ENCODE measurements around a stretch of chr17.

DNA sequence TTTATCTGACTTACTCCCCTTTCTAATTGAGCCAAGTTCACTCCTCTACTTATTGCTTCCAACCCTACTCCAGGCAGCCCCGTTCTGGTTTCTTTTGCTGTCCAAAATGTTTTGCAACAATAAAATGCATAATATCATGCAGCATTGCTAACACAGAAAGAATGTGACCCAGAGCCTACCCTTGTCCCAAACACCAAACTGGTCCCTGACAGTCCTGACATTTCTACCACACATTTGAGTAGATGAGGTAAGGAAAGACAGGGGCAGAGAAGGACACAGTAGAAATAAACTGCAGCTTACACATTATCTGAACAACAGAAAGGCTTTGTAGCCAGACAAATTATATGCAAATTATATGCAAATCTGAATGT, 31.6 kb downstream of the SOX9 start:
- PRO-cap, 2 experiments, result no peak in any of the 2 experiments

GRCh38 chr17:72182365-72183097, 61.7 kb downstream of the SOX9 start:
- PRO-cap, 2 experiments, result no peak in any of the 2 experiments

DNA sequence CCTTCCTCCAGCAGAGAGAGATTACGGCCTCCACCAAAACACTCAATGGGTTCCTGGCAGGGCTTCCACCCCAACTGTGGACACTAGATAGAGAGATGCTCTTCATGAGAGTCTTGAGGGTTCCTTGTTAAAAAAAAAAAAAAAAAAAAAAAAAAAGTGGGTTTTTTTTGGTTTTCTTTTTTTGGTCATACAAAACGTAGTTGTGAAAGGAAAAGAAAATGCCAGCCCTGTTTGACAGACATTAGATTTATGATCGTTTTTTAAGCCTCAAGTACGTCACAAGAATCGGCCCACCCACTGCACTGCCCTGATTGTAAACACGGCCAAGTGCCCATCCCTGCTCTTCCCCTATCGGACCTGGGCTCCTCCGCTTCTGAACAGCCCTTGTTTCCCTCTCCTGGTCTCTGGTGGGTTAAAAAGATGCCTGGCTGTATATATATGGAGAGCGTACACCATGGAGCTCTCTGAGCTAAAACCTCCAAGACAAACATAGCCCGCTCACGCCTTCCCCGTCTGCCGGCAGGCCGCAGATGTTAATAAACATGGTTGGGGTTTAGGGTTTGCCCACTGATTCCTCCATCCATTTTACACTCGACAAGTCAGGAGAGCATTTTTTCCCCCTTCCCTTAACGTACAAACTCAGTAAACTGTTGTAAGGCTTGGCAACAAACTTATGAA, 325.7 kb downstream of the SOX9 start:
- PRO-cap, 2 experiments, result no peak in any of the 2 experiments

GRCh38 chr17:72463219-72464334, 342.8 kb downstream of the SOX9 start:
- PRO-cap, 2 experiments, result no peak in any of the 2 experiments

DNA sequence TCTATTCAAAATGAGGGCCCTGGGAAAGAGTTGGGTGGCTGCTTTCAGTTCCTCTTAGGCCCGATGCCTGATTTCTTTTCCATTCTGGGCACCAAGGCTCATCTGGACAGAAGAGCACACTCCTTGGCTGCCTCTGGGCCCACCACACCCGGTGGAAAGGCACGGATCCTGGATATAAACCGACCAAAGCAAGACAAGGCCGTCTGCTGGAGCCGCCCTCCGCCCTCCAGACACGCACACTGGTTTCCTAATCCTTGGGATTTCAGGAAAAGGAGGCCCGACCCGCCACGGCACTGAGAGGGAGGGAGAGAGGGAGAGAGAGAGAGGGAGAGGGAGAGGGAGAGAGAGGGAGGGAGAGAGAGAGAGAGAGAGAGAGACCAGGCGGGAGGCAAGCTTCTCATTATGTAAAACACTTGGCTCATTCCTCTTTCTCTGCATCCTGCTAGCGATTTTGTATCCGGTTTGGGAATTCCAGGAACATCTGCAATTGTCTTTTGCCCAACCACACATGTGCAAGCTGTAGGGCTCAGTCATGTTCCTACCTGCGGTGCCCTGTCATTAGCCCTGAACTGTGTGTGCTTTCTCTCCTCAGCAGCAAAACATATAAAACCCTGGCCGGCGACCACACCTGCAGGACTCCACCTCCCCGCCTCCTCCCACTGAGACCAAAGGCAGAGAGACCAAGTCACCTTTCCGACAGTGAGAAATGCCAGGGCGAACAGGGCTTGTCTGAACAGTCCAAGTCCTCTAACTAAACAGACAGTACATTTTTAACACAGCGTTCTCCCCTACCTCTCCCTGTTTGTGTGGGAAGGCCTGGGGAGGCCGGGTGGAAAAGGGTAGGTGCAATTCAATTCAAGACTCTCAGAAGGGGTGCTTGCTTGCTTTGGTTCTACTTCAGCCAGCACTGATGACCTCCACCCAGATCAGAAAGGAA, 347.3 kb downstream of the SOX9 start:
- PRO-cap, 2 experiments, result peak in 2 of 2 experiments; most common plus-strand start position 696 of the sequence (in 2); most common minus-strand start position 571 of the sequence (in 1)

DNA sequence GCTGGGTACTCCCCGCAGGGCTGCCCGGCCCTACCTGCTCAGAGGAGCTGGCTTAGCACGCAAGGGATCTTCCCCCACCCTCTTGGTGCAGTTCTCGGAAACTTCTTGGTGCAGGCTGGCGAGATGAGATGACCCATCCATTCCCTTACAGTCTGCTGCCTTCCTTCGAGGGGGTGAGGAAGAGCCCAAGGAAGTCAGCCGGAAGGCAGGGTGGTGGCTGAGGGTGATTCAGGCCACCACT, 430.9 kb downstream of the SLC39A11 start:
- PRO-cap, 2 experiments, result peak in 1 of 2 experiments; most common plus-strand start position 90 of the sequence (in 1)

DNA sequence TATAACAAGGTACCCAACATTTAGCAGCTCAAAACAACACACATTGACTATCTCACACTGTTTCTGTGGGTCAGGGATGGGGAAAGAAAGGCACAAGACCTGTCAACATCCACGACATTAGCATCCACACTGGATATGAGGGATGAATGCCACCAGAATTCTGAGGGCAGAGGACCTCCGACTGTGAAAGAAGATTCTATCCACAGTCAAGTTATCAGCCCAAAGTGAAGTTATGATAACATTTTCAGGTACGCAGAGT, 297.8 kb downstream of the SLC39A11 start:
- PRO-cap, 2 experiments, result no peak in any of the 2 experiments

- PRO-cap, 2 experiments, result no peak in any of the 2 experiments
These were observed 287.3 kb downstream of the SLC39A11 start for GRCh38 chr17:72805030-72805714.

GRCh38 chr17:72880114-72880456, 212.4 kb downstream of the SLC39A11 start:
- PRO-cap, 2 experiments, result no peak in any of the 2 experiments

DNA sequence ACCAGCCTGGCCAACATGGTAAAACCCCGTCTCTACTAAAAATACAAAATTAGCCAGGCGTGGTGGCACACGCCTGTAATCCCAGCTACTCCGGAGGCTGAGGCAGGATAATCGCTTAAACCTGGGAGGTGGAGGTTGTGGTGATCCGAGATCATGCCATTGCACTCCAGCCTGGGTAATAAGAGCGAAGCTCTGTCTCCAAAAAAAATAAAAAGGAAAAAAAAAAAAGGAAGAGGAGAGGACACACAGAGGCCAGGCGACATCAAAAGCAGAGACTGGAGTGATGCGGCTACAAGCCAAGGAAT, 190.5 kb downstream of the SLC39A11 start:
- PRO-cap, 2 experiments, result no peak in any of the 2 experiments

GRCh38 chr17:72915354-72915851, 177.1 kb downstream of the SLC39A11 start:
- PRO-cap, 2 experiments, result no peak in any of the 2 experiments

GRCh38 chr17:72976777-72978168, 115.2 kb downstream of the SLC39A11 start:
- PRO-cap, 2 experiments, result peak in 1 of 2 experiments; most common plus-strand start chr17:72977969 (in 1); most common minus-strand start chr17:72977924 (in 1)

DNA sequence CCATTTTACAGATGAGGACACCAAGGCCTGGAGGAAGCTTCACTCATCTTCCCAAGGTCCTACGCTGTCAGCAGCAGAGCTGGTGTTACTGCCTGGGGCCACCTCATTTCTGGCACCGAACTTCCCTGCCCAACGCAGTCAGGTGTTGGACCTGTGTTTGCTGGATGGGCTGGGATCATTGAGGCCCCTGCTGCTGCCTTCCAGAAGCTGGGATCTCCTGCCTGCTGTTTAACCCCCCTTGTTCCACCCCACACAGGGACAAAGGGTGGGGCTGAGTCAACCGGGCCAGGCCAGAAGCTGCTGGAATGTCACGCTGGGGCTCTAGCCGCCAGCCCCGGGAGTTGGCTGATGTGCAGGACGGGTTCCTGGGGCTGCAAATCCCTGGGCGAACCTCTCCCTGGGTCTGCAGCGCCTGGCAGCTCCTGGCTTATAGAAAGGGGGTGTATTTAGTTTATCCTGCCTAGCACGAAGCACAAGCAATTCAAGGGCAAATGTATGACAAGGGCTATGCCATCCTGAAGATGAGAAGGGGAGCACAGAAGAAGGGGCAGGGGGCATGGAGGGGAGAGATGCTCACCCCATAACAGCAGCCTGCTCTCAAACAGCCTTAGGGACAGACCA, 44.4 kb upstream of the CDC42EP4 start:
- PRO-cap, 2 experiments, result no peak in any of the 2 experiments

GRCh38 chr17:73359736-73360607, 48.2 kb upstream of the CDC42EP4 start:
- PRO-cap, 2 experiments, result no peak in any of the 2 experiments

- PRO-cap, 2 experiments, result peak in 2 of 2 experiments; most common plus-strand start chr17:73474600 (in 1)
These were observed 162.6 kb upstream of the CDC42EP4 start for GRCh38 chr17:73474350-73474797.

DNA sequence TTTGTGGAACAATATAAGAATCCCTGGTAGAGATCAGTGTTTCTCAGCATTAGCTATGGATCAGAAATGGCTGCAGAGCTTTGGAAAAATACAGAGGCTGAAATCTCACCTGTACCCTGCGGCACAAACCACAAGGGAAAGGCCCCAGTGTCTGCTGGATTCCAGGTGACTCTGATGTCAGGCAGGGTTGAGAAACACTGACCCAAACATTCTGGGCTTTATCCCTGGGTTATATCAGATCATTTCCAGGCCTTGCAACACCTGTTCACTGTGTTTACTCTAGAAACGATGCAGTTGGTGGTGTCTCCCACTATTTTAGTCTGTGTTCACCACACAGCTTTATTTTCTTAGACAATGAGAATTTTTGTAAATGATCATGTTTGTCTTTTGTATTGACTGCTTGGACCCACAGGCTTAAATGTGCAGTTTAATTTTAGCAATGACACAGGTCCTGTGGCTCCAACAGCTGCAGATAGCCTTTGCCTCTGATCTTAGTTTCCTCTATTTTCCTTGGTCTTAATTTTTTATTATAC, 151.5 kb upstream of the SDK2 start:
- PRO-cap, 2 experiments, result no peak in any of the 2 experiments

DNA sequence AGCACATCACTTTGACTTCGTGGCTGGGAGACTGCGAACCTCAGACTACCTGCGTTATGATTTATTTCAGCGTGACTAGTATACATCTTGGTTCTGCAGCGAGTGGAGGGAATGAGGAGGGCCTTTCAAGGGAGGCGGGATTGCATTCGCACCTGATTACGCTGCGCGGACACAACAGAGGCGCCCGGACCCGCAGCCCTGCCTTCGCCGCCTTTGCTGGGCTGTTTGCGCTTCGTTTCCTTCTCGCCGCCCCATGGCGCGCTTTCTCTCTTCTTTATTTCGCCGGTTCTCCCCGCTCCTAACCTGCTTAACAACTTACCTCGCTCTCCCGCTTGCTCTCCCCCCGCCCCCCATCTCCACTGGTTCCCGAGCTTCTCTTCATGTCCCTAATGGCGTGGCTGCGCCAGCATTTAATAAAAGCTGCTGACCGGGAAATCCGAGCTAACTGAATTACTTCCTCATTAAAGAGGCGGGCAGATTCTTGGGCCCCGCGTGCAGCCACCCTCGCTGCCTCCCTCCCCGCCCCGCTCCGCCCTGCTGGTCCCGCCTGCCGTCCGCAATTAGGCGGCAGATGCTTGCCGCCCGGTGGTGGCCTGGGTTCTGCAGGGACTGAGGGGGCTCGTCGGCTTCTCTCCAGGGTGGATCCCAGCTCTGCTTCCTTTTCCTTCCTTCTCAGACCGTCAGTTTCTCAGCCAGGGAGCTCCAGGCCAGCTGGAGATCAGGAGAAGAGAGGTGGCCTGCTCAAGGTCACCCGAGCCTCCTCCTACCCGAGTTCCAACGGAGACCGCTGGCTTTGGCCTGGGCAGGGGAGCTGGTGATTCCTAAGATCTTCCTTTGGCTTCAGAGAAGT, 257.7 kb upstream of the SDK2 start:
- PRO-cap, 2 experiments, result no peak in any of the 2 experiments

- PRO-cap, 2 experiments, result no peak in any of the 2 experiments
These were observed 1.8 kb downstream of the RPL38 start for GRCh38 chr17:74205187-74205862.

DNA sequence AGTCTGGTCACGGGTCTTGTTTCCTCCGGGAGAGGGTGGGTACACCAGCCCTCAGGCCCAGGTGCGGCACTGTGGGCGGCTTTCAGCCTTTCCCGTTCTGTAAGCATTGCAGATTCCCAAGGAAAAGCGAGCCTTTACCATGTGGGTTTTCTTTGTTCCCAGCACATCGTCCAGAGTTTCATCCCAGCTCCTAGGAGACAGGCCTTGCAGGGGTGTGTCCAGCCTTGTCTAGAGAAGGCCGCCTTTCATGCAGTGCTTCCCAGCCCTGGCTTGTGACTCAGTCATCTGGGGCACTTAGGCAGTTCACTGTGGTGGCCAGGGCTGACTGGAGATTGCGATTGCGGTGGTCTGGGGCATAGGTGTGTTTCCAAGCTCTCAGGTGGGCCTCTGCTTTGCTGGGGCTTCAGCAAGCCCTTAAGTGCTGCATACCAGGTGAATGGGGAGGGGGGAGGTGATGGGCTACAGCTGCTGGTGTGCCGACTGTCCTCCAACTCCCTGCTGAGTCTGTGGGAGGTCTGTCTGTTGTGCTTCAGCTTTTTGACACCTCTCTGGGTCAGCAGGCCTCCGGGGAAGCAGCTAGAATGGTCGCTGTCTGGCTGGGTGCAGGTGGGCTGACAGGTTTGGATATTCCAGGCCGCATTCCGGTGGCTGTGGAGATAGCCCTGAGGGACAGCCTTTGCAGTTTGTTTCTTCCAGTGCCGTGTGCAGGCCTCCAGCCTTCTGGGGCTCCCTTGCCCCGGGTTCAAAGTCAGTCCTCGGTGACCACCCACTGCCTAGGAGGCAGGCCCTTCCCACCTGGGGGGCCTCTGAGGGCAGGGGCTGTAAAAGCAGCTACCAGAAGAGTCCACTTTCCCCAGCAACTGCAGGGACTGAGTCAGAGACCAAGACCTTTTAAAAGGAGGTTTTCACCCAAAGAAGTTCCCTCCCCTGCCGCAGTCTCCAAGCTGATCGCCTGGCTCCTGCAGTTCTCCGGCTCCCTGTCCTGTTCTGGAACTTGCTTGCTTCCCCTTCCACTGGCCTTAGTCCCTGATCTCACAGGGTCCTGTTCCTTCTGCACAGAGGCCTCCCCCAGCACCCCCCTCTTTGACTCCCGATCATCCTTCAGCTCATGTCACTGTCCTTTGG, 2.2 kb upstream of the TTYH2 start:
- PRO-cap, 2 experiments, result no peak in any of the 2 experiments

GRCh38 chr17:74234941-74235422, 21.6 kb downstream of the TTYH2 start:
- PRO-cap, 2 experiments, result no peak in any of the 2 experiments

Measured in Colon Carcinoma Metastatic in the Brain (tissue), 2 donors.